Lung (tissue), 4 donors: ENCODE data around the gene TNNT3.

DNA sequence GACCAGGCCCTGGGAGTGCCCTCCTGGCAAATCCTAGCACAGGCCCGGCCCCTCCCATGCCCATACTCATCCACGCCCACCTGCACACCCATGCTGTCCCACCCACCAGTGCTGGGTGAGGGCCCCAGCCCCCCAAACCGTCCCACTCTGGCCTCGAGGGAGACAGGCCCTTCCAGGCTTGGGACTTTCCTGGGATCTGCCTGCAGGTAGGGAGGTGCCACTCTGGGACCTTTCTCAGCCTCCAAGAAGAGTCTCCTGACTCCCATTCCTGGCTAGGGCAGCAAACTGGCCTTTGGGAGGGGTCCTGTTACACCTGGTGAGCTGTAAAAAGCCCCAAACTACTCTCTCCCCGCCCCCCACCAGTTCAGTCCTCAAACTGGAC lies 10.0 kb downstream of the DUSP8 start:
- PRO-cap, result no peak
- RAMPAGE, long total RNA, result no peak
- RRBS, result no CpG with 5 or more reads among the region's 5 CpGs

DNA sequence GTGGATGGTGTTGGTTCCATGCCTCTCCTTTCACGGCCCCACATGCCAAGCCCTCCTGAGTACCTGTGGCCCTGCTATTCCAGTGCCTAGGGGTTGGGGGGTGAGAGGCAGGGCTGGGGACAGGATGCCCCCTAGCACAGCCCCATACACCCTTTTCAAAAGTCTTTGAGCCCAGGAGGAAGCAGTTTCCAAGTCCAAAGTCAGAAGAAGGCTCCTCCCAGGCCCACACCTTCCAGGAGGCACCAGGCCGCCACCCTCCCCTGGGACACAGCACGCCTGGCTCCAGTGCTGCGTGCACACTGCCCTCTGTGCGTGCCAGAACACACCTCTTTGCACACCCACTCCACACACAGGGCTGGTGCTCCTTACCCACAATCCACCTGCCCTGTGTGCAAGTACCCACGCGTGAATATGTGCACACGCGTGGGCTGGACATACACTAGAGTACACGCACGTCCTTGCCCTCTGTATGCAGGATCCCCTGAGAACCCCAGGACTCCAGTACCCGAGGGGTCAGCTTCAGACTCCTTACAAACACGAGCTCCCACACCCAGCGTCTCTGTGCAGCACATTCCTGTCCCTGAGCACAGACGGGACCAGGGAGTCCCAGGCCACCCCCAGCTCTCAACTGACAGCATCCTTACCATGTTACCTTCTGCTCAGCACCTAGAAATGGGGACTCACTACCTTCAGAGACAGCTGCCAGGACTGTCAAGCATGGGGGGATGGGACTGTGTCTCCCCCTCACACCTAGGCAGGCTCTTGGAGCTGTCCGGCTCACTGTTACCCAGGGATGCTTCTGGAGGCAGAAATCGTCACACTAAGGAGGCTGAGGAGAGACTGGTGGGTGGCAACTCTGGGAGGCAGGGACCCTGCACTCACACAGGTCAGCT lies 2.8 kb downstream of the DUSP8 start:
- PRO-cap, result no peak
- RAMPAGE, long total RNA, result no peak
- RRBS, result no CpG with 5 or more reads among the region's 17 CpGs

- PRO-cap, result no peak
- RAMPAGE, long total RNA, result no peak
- RRBS, result no CpG with 5 or more reads among the region's 14 CpGs
Observed at GRCh38 chr11:1605863-1606255, 2.4 kb downstream of the KRTAP5-3 start.

DNA sequence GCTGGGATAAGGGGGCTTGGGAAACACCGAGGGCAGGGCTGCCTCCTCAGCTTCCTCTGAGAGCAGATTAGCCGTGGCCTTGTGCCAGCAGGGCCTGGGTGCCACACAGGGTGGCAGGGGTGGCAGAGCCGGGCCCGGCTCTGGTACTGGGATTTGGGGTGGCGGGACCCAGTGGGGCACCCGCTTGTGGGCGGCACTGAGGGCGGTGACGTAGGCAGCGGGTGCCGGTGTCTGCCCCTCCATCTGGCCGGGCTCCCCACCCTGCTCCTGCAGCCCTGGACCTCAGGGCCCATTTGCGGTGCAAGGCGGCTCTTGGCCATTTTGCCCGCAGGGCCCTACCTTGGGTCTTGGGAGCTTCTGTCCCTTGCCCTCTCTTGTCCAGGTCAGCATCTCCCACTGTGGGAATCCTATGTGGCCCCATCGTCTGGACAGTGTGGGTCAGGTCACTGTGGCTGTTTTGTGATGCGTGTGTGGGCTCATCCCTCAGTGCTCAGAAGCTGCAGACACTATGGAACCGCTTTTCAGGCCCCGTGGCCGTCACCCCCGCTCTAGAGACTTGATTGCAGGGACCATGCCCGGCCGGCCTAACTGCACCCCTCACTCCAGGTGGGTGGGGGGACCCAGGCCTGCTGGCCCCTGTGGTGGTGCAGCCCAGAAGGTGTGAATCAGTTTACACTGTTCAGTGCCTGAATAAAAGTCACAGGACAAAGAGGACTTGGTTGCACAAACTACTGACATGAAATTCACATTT lies 29.7 kb upstream of the KRTAP5-6 start:
- PRO-cap, result no peak
- RAMPAGE, long total RNA, result no peak
- RRBS, result 88% methylated on average over 2 of the region's 23 CpGs

GRCh38 chr11:1688567-1689042 lies 8.4 kb upstream of the KRTAP5-6 start:
- PRO-cap, result no peak
- RAMPAGE, long total RNA, result no peak
- RRBS, result no CpG with 5 or more reads among the region's 12 CpGs

GRCh38 chr11:1733495-1733842 lies 16.9 kb downstream of the IFITM10 start:
- PRO-cap, result no peak
- RAMPAGE, long total RNA, result no peak
- RRBS, result no CpG with 5 or more reads among the region's 7 CpGs

- PRO-cap, result unidirectional peak, minus-strand start at chr11:1749792; unidirectional peak, minus-strand start at chr11:1749978; unidirectional peak, minus-strand start at chr11:1750213
- RAMPAGE, long total RNA, result no peak
- RRBS, result 32% methylated on average over 2 of the region's 15 CpGs
Observed at GRCh38 chr11:1749599-1750387, 602 bp downstream of the IFITM10 start.

GRCh38 chr11:1777622-1778160 lies 14.0 kb upstream of the CTSD start:
- PRO-cap, result no peak
- RAMPAGE, long total RNA, result no peak
- RRBS, result no CpG with 5 or more reads among the region's 2 CpGs

DNA sequence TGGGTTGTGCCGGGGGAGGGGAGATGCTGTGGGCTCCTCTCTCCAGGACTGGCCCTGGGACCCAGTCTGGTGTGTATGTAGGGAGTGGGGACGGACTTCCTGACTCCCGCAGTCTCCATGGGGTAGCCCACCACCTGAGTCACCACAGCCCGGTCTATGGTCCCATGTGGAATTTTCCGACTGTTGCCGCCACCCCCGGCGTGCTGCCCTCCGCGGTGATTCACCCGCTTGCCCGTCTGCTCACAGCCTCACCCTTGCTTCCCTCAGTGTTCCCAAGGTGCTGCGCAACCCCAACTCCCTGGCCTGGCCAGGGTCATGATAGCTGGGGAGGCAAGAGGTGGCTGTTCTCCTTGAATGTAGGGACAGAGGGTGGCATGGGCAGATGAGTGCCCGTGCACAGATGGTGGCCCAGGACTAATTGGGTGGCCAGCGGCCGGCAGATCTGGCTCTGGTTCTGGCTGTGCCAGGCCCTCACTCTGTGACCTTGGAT lies 10.2 kb downstream of the LSP1 start:
- PRO-cap, result no peak
- RAMPAGE, long total RNA, result no peak
- RRBS, result 20% methylated on average over 1 of the region's 16 CpGs

DNA sequence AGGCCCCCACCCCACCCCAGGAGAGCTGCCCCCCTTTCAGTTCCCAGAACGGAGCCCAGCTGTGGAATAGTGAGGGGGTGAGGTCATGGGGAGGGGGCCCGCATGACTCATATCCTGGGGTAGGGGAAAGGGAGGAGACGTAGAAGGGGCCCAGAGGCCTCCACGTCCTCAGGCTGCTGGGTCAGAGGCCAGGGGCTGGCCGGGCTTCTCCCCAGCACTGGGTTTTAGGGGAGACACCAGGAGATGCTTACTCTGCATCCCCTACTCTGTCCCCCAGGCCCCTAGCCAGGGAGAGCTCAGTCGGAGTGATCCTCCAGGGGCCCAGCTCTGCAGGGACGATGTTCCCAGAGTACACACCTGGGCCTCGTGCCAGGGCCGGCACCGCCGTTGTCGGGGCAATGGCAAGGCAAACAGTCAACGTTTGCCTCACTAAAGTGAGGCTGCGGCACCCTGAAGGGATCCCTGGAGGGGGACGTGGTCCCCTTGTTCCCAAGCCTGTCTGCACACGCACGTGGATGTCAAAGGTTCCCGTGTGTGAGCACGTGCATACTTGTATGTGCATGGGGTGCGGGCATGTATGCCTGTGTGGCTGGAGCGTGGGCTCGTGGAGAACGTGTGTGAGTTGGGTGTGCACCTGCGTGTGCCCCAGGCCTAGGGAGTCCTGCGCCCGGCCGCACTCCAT lies 14.4 kb downstream of the PRR33 start:
- PRO-cap, result no peak
- RAMPAGE, long total RNA, result no peak
- RRBS, result no CpG with 5 or more reads among the region's 27 CpGs

- PRO-cap, result no peak
- RAMPAGE, long total RNA, result no peak
- RRBS, result no CpG with 5 or more reads among the region's 13 CpGs
Observed at GRCh38 chr11:1883949-1884799, 7.5 kb downstream of the PRR33 start.

DNA sequence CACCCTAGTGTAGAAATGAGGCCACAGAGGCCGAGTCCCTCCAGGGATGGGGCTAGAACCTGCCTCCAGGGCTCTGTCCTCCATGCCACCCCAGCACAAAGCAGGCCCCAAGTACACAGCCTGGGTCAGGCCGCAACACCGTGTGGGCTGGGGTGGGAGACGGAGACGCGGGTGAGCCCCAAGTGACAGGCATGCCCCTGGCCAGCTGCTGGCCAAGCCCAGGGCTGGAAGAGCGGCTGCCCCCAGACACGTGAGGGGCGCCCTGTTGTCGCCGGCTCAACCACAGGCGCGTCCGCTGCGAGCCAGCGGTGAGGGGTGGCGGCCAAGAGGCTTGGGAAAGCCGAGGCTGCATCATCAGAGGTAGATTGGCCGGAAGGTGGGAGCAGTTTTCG lies 911 bp downstream of the PRR33 start:
- PRO-cap, result no peak
- RAMPAGE, long total RNA, result no peak
- RRBS, result 31% methylated on average over 9 of the region's 20 CpGs

GRCh38 chr11:1919000-1919782 lies at the start of gene TNNT3:
TNNT3 (plus strand) TSS chr11:1919703.
- PRO-cap, result no peak
- RAMPAGE, long total RNA, result no peak
- RRBS, result 58% methylated on average over 6 of the region's 30 CpGs

DNA sequence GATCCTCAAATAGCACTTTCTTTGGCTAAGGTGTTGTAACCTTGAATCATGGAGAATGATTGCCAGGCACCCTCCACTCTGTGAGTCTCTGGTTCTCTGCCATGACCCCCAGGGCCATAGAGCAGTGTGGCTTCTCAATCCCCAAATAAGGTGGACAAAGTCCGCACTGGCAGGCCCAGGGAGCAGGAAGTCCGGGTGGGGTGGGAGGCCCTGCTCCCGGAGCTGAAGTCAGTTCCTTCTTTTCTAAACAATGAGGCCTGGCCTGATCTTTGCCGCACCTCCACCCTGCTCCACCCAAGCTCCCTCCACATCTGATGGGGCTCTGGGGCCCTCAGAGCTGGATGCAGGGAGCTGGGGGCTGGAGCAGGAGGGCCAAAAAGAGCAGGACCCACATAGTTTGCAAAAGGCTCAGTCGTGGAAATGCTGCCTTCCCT lies 36.6 kb downstream of the IGF2 start:
- PRO-cap, result no peak
- RAMPAGE, long total RNA, result no peak
- RRBS, result no CpG with 5 or more reads among the region's 5 CpGs

DNA sequence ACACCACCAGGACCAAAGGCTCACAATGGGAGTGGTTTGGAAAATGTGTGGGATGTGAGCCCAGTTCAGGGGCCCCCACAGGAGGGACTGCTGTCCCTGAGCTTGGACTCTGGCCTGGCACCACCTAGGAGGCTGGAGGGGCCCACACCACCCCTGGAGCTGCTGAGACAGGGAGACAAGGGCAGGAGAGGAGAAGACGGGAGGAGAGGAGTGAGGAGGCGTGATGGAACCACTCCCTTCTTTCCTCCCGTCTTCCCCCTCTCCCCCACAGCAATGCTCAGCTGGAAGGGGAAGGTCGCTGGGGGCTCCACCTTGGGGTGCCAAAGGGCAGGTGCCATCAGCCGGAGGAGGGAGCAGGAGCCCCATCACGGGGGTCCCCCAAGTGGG lies 5.2 kb downstream of the IGF2 start:
- PRO-cap, result no peak
- RAMPAGE, long total RNA, result no peak
- RRBS, result no CpG with 5 or more reads among the region's 6 CpGs

DNA sequence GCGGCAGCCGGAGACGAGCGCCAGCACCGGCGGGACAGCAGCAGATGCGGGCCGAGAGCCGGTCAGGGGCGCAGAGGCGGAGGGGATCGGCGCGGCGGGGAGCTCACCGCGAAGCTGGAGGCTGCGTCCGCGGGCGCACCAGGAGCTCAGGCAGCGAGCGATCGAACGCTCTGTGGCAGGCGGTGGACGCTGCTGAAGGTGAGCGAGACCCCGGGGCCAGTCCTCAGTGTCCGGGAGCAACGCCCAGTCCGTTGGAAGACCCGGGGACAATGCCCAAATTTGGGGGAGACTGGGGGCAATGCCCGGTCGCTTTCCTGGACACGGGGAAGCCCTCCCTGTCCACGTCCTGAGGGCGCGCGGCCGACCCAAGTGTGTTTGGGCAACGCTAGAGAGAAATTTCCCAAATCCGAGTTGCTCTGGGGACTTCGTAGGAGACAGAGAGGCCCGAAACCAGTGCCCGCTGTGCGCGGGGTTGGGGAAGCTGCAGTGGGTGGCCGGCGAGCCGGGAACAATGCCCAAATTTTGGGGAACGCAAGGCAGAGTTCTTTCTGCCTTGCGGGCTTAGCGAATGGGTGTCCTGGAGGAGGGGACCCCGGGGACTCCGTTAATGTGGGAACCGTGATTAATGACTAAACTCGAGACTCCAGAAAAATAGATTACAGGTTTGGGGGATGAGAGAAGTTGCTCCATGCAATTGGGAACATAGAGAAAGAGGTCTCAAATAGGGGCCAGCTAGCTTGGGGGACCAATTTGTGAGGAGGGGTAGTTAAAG lies 1.7 kb upstream of the IGF2 start:
- PRO-cap, result no peak
- RAMPAGE, long total RNA, result no peak
- RRBS, result 11% methylated on average over 5 of the region's 58 CpGs

- PRO-cap, result no peak
- RAMPAGE, long total RNA, result no peak
- RRBS, result no CpG with 5 or more reads among the region's 14 CpGs
Observed at GRCh38 chr11:2157344-2157785, 3.6 kb downstream of the INS start.

GRCh38 chr11:2210859-2211691 lies 39.5 kb upstream of the TH start:
- PRO-cap, result no peak
- RAMPAGE, long total RNA, result no peak
- RRBS, result 43% methylated on average over 4 of the region's 21 CpGs

DNA sequence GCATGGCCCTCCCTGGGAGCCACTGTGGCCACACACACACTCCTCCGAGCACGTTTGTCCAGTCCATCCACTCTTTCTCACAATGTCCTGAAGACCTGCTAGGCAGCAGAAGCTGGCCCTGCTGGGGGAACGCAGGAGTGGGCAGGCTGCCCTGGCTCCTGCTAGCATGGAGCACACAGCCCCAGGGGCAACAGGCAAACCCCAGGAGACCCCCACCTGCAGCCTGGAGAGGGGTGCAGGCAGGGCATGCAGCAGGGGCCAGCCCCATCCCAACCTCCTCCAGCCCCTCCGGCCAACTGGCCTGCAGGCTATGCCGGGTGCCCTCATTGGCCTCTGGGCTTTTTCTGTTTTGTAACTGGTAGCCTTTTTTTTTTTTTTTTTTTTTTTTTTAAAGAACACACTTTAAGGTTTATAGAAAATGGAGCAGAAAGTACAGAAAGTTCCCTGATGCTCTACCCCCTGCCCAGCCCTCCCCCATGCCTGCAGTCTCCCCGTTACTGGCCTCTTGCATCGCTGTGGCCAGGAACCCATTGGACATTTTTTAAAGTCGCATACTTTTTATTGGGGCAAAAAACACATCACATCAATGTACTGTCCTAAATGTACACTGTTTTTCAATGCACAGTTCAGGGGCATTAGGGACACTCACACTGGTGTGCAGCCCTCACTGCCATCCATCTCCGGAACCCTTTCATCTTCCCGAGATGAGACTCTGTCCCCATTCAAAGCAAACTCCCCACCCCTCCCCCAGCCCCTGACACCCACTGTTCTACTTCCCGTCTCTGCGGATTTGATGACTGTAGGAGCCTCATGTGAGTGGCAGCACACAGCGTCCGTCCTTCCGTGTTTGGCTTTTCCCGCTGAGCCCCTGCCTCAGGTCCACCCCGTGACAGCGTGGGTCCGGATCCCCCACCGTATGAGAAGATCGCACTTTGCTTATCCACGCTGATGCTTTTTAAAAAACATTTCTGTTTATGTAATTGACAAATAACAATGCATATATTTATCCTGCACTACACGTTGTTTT lies 41.6 kb upstream of the TH start:
- PRO-cap, result no peak
- RAMPAGE, long total RNA, result no peak
- RRBS, result no CpG with 5 or more reads among the region's 23 CpGs

DNA sequence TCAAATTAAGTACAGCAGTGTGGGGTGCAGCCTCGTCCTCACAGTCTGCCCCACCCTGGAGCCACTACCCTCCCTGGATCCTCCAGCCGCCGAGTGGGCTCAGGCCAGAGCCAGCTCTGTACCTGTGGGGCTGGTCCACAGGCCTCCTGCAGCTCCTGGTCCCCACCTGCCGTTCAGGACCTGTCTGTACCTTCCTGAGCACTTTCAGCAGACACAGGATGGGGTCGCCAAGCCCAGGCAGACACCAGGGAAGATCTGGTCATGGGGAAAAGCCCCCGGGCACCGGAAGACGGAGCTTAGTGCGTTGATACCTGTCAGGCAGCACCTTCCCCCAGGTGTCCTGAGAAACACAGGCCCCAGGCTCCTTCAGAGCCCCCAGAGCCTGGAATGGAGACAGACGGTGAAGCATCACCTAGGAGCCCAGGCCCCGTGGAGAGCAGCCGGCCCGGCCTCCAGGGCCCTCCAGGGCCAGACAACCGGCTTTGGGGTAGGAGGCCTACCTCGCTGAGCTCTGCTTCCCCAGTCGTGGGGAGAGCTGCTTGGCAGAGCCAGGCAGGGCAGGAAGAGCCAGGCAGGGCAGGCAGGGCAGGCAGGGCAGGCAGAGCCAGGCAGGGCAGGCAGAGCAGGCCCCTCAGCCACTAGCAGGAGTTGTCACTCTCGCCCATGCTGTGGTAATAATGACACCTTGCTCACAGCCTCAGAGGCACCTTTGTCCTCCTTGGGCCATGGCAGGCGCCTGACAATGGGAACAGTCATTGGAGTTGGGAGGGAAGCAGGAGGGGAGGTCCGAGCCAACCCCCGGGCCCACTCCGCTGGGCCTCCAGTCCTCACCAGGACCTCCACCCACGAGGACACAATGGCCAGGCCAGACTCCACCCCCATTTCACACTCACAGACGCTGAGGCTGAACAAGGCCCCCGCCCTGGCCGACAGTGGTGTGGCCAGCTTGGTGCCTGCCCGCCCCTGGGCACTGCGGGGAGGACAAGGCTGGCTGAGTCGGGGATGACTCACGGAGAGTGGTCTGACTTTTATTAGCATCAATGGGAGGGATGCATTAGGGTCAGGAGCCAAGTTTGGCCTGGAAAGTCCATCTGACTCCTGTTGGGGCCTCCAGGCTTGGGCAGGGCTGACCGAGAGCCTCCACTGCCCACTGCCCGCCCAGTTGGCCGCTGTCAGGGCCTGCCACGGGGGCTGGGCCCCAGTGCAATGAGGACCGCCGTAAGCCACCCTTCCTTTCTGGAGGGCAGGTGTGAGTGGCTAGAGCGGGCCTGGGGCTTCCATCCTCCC lies 10.1 kb downstream of the TSPAN32 start:
- PRO-cap, result no peak
- RAMPAGE, long total RNA, result no peak
- RRBS, result no CpG with 5 or more reads among the region's 36 CpGs